ENCODE measurements around the gene NRG3.

GRCh38 chr10:81874451-81875294 is at the start of gene NRG3:
Gene NRG3, plus strand, starts transcription at chr10:81875194.
- PRO-cap, result unidirectional peak, plus-strand start at chr10:81875202

DNA sequence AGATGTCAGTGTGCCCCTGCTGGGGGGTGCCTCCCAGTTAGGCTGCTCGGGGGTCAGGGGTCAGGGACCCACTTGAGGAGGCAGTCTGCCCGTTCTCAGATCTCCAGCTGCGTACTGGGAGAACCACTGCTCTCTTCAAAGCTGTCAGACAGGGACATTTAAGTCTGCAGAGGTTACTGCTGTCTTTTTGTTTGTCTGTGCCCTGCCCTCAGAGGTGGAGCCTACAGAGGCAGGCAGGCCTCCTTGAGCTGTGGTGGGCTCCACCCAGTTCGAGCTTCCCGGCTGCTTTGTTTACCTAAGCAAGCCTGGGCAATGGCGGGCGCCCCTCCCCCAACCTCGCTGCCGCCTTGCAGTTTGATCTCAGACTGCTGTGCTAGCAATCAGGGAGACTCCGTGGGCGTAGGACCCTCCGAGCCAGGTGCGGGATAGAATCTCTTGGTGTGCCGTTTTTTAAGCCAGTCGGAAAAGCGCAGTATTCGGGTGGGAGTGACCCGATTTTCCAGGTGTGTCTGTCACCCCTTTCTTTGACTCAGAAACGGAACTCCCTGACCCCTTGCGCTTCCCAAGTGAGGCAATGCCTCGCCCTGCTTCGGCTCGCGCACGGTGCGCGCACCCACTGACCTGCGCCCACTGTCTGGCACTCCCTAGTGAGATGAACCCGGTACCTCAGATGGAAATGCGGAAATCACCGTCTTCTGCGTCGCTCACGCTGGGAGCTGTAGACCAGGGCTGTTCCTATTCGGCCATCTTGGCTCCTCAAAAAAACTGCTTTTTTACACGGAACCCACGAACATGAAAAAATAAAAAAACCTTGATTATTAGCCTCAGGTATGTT is 474.6 kb downstream of the NRG3 start:
- PRO-cap, result no peak

GRCh38 chr10:83272586-83273038 is 866.7 kb upstream of the GHITM start:
- PRO-cap, result no peak

DNA sequence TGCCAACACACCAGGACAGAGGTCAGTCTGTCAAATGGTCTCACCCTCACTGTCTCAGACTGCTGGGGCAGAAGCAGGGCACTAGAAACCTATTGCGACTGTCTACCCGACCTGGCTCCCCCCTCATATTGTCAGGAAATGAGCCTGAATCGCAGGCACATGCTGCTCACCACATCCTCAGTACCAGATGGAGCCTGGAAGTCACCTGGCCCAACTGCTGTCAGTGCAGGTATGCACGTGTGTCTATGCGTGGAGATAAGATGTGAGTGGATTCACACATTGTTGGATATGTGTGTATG is 3.3 kb upstream of the CDHR1 start:
- PRO-cap, result no peak

- PRO-cap, result no peak
Measured at GRCh38 chr10:84244513-84244946, 323 bp upstream of the RGR start.

DNA sequence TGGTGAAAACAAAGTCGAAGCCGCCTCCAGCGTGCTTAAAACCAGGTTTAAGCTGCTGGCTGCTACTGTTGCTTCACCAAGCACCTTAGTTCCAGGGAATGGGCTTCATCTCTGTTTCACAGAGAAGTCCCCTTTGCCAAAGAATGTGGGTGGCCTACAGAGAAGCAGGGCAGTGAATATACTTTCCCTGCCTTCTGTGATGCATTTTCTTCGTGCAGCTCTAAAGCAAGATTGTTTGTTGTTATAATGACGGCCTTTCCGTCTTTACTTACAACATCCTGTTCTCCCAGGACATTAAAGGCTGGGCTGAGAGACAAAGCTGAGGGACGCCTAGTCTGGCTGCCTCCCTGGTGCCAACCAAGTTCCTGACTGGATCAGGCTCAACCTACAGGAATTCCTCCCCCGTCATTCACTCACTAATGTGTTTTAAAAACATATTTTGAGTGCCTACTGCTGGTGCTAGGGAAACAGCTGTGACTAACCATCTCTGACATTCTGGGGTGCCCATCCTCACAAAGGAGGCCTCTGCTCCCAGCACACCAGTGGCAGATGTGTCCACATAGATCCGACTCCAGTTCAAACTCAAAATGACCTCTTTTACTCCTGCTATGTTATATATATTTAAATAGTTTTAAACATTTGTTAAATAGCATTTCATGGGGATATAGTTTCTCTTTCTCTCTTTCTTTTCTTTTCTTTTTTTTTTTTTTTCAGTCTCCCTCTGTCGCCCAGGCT is 31.8 kb upstream of the CCSER2 start:
- PRO-cap, result no peak

- PRO-cap, result no peak
Measured at GRCh38 chr10:84344297-84345275, 16.2 kb downstream of the CCSER2 start.

DNA sequence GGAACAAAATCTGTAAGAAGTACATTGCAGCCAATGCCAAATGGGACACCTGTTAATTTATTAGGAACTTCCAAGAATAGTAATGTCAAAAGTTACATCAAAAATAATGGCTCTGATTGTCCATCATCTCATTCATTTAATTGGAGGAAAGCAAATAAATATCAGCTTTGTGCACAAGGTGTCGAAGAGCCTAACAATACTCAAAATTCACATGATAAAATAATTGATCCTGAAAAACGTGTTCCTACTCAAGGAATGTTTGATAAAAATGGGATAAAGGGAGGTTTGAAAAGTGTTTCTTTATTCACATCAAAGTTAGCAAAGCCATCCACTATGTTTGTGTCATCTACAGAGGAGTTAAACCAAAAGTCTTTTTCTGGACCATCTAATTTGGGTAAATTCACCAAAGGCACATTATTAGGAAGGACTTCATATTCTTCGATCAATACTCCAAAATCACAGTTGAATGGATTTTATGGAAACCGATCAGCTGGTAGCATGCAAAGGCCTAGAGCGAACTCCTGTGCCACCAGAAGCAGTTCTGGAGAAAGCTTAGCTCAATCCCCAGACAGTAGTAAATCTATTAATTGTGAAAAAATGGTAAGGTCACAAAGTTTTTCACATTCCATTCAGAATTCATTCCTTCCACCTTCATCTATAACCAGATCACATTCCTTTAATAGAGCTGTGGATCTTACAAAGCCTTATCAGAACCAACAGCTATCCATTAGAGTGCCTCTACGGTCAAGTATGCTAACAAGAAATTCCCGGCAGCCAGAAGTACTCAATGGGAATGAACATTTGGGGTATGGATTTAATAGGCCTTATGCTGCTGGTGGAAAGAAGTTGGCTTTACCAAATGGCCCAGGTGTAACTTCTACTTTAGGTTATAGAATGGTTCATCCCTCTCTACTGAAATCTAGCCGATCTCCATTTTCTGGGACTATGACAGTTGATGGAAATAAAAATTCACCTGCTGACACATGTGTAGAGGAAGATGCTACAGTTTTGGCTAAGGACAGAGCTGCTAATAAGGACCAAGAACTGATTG is 43.0 kb downstream of the CCSER2 start:
- PRO-cap, result no peak

DNA sequence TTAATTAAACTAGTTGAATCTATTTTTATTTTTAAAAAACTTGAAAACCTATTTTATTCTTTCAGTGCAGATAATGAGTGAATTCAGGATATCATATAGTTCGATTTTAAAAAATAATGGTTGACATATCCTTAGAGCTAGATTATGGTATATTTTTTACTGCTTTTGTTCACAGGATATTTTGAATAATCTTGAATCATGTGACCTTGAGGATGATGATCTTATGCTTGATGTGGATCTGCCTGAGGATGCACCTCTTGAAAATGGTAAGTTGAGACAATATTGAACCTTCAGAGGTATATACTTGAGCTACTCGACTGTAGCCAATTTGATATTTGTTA is 89.2 kb downstream of the CCSER2 start:
- PRO-cap, result no peak

GRCh38 chr10:84424637-84425399 is 96.4 kb downstream of the CCSER2 start:
- PRO-cap, result unidirectional peak, plus-strand start at chr10:84424897; unidirectional peak, plus-strand start at chr10:84424951

GRCh38 chr10:84438077-84438867 is 109.9 kb downstream of the CCSER2 start:
- PRO-cap, result no peak

GRCh38 chr10:85993091-85993759 is 373.4 kb downstream of the GRID1 start:
- PRO-cap, result no peak

- PRO-cap, result no peak
Measured at GRCh38 chr10:86261948-86262399, 104.6 kb downstream of the GRID1 start.

GRCh38 chr10:86399734-86400836 is 33.5 kb upstream of the GRID1 start:
- PRO-cap, result bidirectional peak, plus-strand start at chr10:86400126, minus-strand start at chr10:86399895; bidirectional peak, plus-strand start at chr10:86400514, minus-strand start at chr10:86400540

GRCh38 chr10:86402993-86403463 is 36.4 kb upstream of the GRID1 start:
- PRO-cap, result no peak

DNA sequence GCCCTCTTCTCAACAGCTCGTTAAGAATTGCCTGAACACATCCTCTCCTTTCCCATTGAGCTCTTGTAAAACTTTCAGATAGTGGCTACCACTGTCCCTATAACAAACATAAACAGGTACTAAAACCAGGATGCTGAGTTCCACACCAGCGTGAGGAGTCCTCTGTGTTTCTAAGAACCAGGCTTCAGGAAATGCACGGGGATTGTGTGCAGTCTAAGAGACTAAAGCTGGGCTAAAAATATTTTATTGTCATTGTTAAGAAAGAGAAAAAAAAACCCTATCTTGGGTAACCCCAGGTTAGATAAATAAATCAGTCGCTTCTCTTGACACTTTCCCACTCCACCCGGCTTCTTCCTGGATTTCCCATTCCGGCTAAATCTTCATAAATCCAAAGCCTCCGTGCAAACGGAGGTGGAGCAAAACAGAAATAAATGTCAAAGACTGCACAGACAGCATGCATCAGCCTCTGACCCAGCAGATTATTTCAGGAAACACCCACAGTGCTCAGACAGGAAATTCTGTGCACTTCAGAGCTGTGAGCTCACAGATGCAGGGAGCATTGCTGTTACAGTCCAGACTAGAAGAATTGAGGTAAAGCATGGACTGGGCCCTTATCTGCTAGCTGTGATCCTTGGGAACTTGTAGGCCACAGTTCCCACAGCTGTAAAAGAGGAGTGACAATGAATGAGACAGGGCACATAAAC is 44.7 kb upstream of the GRID1 start:
- PRO-cap, result no peak

DNA sequence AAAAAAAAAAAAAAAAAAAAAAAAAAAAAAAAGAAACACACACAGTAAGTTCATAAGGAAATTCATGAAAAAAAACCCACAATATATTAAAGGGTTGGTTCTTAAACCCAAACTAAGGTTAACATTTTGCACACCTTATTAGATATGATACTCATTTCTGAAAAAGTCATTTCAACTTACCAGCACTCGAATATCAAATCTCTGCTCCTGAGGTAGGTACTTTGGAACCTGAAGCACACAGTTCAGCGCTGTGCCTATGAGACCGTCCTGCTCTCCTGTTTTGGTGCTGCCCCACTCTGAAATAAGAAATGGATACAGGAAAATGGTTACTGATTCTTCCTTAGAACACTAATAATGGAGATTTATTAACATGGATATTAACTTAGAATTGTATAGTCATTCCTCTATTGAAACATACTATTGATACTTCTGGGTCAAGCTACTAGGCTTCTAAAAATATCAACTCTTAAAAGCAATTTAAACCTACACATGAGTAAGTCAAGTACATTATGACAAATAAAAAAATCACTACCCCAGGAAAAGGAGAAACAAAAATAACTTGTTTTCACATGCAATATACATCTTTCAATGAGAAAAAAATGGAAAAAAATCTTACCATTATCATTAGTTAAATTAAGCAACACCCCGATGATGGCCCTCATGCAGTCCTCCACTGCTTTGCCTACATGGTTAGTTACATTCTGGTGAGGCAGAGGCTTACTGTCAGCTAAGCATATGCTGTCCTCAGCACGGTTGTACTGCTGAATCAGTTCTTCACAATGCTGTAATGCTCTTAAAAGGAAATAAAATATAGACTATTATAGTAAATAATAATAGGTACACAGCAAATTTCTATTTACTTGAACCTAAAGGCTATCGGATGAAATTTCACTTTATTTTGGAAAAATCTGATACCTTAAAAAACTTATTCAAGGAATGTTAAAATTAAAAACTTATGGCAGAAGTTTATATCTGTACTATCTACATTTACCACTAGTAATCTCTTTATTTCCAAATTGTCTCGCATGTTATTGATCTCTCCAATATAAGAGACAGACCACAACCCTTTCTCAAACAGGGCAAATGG is 68.2 kb downstream of the WAPL start:
- PRO-cap, result no peak

DNA sequence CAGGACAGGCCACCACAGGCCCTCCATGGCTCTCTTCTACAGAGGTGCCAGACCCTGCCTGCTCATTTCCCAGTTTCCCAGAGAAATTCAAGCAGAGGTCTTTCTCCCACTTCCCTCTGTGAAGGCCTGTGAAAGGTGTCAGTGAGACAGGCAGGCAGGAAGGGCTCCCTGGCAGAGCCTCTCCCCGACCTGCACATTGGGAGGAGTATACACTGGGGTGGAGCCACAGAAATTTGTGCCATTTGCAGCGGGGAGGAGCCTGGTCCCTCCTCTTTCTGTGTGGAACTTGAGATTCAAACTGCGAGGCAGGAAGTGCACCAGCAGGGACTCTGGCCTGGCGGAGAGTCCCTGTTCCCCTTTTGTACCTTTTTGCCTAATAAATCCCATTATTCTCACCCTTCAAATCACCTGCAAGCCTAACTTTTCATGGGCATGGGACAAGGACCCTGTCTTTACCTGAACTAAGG is 54.6 kb upstream of the OPN4 start:
- PRO-cap, result no peak

DNA sequence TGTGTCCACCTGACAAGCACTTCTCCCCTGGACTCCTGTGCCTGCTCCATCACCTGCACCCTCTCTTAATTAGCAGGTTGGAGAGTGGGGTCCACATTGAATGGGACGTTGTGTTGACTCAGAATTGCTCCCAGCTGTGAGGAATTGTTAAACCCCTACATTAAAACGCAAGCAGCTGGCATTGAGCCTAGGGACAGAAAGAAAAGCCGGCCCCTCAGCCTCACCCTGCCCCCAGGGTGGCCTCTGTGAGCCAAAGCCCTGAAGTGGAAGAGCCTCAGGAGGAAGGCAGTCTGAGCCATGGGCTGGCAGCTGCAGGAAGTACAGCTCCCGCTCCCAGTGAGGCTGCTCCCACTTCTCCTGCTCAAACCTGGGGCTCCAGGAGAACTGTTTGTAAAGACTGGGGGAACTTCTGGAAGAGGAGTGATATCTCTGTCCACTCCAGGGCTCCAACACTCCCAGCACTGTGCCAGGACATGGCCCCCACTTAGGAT is 1.9 kb upstream of the OPN4 start:
- PRO-cap, result no peak

GRCh38 chr10:86674569-86675015 is 6.3 kb downstream of the LDB3 start:
- PRO-cap, result no peak

Measured in right cardiac atrium (tissue), 1 donor.